Colic lymph node (tissue), 1 donor: ENCODE data around the genes PHKG2, RNF40, BCL7C, SETD1A and STX4.

DNA sequence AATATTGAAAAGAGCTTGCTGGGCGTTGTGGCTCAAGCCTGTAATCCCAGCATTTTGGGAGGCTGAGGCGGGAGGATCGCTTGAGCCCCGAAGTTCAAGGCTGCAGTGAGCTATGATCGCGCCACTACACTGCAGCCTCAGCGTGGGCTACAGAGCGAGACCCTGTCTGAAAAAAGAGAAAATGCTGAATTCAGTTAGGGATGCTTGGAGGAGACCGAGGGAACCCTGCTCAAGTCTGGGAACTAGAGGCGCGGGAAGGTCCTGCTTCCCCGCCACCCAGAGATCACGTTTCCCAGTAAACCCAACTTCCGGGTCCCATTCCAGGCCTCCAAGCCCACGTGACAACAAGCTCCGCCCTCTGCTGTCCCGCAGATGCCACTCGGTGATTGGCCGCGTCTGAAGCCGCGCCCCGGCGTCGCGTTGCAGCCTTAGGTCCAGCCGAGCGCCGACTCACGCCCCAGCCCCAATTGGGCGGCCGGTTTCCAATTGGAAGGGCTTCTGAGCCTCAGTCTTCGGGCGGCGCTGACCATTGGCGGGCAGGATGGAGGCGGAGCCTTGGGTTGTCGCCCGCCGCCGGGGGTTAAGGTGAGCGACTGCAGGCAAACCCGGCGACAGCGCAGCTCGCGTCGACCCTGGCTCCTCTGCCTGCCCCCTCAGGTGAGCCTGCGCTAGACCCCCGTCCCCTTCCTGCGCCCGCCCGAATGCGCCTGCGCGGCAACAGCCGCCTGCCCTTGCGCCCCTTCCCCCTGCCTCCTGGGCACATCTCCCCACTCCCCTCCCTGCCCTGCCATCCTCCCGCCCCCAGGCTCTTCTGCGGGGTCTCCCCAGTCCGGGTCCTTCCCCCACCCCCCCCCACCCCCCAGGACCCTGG is at the start of gene PHKG2:
PHKG2 (plus strand) TSS at position 592 of the 871 bp plus-strand sequence.
- PRO-cap = bidirectional peak, plus-strand start at position 592 of the sequence, minus-strand start at position 294 of the sequence

DNA sequence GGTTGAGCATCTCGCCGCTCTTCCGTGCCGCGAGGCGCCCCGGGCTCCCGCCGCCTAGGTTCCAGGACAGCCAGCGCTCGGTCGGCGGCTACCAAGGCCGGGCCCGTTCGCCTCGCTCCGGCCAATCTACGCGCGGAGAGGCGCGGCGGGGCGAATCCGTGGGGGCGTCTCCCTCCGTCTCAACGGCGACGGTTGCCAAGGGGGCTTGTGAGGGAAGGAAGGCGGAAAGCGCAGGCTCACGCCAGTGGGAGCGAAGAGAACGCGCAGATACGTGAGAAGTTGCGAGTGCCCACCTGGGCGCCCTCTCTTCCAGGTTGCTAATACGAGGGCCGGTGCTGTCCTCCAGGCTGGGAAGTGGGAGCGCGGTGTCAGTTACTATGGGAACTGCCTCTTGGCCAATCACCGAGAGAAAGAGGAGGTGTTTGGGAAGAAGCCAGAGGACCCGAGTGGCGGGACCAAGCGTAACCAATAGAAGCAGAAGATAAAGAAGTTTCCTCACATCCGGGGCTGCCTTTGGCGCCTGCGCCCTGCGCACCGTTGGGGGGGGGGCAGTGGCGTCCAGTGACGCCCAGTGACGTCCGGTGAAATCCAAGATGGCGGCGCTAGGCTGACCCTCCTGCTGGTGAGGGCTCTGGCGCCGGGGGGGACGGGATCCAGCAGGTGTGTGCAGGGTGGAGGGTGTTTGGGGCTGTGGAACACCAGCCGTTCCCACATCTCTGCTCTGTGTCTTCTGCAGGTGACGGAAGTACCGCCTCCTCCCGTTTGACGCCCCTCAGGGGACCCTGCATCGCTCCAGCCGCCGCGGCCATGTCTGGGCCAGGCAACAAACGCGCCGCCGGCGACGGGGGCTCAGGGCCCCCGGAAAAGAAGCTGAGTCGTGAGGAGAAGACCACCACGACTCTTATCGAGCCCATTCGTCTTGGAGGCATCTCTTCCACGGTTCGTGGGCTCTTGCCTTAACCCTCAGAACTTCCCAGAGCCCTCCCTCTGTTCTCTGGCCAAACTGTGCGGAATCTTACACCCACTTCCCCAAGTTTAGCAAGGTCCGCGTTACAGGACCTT is at the start of gene RNF40:
RNF40 (plus strand) TSS at position 584 of the 1,062 bp plus-strand sequence.
- PRO-cap = bidirectional peak, plus-strand start at position 584 of the sequence, minus-strand start at position 470 of the sequence

DNA sequence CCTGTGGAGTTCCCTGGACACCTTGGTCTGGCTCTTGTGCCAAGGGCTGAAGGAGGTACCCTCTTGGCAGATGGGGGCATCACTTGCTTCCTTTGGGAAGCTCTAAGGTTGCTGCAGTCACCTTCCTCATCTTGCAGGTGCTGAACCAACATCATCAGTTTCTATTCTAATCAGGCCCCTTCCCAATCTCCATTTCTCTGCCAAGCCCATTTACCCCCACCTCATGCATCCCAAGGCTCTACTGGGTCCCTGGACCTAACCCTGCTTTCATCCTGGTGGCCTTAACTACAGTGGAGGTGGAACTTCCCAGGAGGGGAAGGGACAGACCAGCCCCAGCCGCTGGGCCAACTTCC is 12.4 kb downstream of the ZNF629 start:
- PRO-cap = no peak

DNA sequence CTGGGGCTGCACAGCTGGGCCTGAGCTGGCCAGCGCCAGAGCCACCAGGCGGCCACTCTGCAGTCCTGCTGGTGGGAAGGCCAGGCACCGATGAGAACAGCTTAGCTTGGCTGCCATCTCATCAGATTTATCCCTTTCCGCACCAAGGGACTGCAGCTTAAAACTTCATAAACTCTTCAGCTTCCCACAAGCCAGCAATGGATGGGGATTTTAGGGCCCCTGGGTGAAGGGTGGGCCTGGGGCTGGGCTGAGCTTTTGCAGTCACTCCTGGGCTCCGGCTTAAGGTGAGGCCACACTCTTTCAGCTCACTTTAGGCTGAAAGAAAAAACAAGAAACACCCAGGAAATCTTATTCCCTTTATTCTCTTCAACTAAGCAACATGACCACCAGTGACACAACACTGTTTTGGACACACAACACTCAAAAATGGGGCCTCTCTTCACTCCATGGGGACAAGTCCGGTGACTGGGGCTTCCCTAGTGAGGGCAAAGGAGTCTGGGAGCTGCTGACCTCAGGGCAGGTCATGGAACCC is 8.8 kb downstream of the ZNF629 start:
- PRO-cap = no peak

- PRO-cap = unidirectional peak, plus-strand start at chr16:30805609
Measured at GRCh38 chr16:30805004-30805996, 18.3 kb upstream of the ZNF629 start.

- PRO-cap = bidirectional peak, plus-strand start at chr16:30894262, minus-strand start at chr16:30894055
Measured at GRCh38 chr16:30893773-30894558, at the start of gene BCL7C. TSS of gene BCL7C (minus strand) at chr16:30894077.

- PRO-cap = no peak
Measured at GRCh38 chr16:30918639-30919281, 4.6 kb upstream of the FBXL19 start.

- PRO-cap = bidirectional peak, plus-strand start at chr16:30957995, minus-strand start at chr16:30957638
Measured at GRCh38 chr16:30957413-30957904, at the start of gene SETD1A. TSS of gene SETD1A (plus strand) at chr16:30957754.

DNA sequence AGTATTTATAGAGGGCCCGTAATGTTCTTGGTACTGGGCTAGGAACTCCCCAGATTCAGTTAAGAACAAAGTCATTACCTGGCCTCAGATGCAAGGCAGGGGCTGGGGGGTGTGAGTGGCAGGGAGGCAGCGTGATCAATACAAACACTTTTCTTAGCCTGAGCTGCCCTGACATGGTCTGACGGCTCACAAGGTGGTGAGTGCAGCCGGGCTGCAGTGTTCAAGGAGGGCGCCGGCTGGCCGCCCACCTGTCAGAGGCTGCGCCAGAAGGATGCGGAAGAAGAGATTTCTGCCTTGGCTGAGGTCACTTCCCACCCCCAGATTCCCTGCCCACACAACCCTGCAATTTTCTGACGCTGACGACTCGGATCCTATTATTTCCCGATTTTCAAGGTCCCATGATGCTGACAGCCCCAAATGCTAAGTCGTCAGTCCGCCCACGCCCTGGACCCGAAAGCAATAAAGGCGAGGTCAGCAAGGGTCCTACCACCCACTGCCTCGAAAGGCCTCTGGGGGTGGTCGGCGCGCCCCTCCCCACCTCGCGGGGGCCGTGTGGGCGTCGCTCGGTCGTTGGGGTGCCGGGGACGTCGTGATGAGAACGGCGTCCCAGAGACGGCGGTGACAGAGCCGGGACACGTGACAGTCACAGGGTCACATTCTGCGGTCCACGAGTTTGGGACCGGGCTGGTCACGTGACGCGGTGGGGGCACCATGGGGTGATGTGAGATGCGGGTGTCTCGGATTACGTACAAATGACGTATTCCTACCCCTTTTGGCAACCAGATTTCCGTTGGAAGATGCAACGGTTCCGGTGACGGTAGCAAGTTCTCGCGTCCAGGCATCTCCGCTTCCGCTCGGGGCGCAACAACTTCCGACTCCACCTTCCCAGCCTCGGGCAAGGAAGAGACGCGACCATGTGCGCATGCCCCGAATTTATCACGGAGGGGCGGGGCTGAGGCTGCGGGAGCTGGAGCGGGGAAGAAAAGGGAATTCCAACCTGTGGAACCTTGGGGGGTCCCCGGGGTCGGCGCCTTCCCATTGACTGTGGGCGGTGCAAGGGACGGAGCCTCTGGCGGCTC is at the start of gene STX4:
STX4 (plus strand) TSS at position 952 of the 1,079 bp plus-strand sequence.
- PRO-cap = bidirectional peak, plus-strand start at position 320 of the sequence, minus-strand start at position 253 of the sequence; bidirectional peak, plus-strand start at position 1,000 of the sequence, minus-strand start at position 846 of the sequence

DNA sequence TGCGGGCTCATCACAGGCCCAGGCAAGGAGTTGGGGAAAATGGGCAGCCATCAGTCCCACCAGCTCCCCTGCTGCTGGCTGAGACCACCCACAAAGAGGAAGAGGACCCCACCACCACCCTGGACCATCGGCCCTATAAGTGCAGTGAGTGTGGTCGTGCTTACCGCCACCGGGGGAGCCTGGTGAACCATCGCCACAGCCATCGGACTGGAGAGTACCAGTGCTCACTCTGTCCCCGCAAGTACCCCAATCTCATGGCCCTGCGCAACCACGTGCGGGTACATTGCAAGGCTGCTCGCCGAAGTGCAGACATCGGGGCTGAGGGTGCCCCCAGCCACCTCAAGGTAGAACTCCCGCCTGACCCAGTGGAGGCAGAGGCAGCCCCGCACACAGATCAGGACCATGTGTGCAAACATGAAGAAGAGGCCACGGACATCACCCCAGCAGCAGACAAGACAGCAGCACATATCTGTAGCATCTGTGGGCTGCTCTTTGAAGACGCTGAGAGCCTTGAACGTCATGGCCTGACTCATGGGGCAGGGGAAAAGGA is 3.4 kb downstream of the ZNF646 start:
- PRO-cap = no peak

- PRO-cap = no peak
Measured at GRCh38 chr16:31082683-31083856, 5.7 kb downstream of the PRSS53 start.

- PRO-cap = no peak
Measured at GRCh38 chr16:31131425-31132232, 3.9 kb downstream of the PRSS8 start.

DNA sequence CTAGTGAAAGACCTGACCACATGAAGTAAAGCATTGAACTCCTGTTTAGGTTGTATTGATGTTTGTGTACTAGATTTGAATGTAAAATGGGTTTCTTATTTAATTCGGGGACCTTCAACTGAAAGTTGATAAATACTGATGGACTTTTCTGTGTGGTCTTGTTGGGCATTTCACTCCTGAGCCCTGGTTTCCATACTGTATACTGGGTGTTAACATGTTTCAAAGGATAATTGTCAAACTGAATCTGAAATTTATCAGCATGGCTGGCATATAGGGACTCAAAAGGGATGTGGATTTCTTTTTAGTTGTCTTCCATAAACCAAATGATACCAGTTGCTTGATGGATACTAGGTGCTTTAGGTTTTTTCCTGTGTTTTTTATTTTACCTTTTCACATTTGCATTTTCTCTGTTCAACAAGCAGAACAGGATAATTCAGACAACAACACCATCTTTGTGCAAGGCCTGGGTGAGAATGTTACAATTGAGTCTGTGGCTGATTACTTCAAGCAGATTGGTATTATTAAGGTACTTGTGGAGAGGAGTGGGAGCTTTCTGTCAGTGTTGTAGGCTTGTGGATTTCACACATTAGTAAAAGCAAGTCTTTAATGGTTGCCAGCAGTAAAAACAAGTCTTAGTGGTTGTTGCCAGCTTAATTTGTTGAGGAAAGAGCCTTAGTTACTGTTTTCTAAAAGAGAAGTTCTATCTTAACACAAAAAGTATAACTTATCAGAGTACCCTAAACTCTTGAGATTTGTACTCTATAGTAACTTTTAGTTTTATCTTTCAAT is 9.0 kb downstream of the FUS start:
- PRO-cap = no peak

DNA sequence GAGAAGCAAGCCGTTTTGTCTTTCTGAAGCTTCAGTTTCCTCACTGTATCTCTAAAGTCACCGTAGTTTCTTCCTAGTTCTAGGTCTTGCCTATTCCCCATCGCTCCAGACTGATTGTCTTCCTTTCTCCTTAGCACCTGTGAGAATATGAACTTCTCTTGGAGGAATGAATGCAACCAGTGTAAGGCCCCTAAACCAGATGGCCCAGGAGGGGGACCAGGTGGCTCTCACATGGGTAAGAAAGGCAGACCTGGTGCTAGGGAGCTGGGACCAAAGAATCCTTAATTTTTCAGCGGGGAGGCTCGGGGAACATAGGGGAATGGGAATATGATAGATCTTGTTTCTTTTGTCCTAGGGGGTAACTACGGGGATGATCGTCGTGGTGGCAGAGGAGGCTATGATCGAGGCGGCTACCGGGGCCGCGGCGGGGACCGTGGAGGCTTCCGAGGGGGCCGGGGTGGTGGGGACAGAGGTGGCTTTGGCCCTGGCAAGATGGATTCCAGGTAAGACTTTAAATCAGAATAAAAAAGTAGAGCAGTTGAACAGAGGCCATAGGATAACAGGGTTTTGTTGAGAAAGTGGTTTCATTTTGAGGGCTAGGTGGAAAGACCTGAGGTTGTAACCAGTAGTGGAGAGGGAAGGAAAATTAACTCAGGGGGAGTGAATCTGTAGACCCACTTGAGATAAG is 10.8 kb downstream of the FUS start:
- PRO-cap = no peak

GRCh38 chr16:31191296-31192510 is 10.9 kb downstream of the PYCARD start:
- PRO-cap = no peak

- PRO-cap = no peak
Measured at GRCh38 chr16:31331706-31332343, 23.2 kb upstream of the ITGAX start.

- PRO-cap = no peak
Measured at GRCh38 chr16:31462045-31462454, 2.7 kb downstream of the ARMC5 start.

- PRO-cap = no peak
Measured at GRCh38 chr16:31462484-31463059, 3.3 kb downstream of the ARMC5 start.

DNA sequence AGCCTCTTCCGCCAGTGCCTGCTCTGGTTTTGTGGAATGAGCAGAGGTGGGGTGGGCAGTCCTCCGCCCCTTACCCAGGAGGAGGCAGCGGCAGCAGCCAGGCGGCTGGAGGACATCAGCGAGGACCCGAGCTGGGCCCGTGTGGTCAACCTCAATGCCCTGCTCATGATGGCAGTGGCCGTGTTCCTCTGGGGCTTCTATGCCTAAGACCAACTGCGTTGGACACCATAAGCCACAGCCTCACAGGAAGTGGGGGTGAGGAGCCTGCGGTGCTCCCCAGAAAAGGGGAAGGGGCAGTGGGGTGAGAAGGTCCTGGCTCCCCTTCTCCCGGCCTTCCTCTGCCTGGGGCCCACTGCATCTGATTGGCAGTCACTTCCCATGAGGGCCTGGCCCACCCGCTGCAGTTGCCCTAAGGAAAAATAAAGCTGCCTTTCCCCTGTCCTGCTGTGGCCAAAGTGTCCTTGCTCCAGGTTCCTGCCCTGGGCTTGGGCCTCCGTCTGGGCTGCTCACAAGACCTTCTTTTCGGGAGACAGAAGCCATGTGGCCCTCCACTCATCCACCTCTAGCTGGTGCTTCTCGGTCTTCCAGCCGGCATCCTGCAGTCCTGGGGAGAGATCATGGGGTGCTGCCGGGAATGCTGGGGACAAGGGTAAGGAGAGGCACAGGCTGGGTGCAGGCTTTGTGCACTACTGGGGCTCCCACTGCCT is 7.6 kb downstream of the SLC5A2 start:
- PRO-cap = no peak

DNA sequence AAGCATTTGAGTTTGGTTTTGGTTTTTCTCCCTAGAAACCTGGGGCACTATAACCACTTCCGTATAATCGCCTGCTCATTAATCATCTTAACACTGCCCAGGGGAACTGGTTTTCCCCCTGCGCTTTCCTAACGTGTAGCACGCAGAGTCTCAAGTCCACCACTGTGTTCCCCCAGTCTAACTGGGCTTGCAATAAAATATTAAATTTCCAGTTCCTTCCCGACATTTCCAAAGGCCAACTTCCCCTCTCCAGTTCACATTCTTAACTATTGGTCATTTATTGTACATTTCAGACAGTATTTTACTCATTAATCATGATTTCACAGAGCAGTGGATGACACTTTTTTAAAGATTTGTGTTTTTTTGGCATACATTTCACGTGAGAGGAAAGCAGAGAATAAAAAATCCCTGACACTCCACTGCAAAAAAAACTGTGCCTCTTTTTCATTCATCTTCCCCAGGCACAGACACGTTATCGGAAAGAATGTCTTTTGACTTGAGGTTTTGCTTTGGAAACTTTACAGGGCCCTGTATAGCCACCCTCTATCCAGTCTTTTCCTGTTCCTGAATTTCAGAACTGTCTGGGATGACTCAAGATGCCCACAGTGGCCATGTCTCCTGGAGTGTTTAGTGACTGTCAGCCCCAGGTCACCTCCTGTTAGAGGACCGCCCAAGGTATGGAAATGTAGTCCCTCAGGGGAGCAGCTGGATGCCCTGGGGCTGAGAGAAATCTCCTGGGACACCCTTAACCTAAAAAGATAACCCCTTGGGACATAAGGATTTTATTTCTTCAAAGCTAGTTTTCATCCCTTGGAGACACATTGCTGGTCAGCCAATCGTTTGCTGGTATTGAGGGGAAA is 1.3 kb downstream of the ZNF267 start:
- PRO-cap = bidirectional peak, plus-strand start at position 141 of the sequence, minus-strand start at position 164 of the sequence